Mesenchymal stem cell of adipose (primary cell): ENCODE results near the gene MSI1.

DNA sequence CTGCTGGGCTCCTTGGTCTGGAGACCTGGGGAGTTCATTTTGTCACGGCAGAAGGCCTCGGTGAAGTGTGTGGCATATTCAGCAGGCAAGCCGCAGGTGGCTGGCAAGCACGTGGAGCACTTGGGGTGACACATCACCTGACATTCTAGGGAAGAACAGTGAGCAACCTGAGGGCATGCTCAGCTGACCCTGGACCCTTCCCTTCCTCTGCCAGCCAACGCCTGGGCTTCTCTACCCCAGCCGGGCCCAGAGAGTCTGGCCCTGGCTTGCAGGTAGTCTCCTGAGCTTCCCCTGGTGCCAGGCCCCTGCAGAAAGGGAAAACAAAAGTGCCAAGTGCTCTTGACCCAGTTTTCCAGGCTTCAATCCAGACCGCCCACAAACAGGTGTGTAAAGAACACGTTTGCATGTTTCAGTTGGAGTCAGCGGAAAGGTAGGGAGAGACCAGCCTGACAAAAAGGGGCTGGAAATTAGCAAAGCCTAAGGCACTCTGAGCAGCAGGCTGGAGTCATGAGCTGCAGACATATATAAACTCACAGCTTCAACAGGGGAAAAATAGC is 45.6 kb downstream of the PRKAB1 start:
- CAGE, long polyA plus RNA = no peak

GRCh38 chr12:119718553-119719309 is 50.8 kb downstream of the PRKAB1 start:
- CAGE, long polyA plus RNA = no peak

DNA sequence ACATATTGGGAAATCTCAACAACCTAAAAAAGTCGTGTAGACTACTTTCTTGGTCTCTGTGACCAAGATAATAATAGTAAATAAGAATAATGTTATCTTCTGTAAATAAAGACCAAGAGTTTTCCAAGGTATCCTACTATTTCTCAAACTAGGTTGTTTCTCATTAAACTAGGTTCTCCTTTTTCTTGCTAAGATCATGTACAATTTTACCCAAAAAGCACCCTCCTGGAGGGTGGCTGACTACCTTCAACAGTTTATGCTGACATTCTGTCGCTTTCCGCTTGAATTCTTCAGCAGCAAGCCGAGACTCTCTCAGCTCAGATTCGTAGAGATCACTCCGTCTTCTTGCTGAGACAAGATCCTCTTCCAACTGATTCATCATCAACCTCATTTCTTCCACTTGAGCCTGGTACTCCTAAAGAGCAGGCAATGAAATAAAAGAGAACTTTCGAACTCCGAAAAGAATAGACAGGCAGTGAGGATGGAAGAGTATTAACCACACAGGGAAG is 100.6 kb downstream of the CIT start:
- CAGE, long polyA plus RNA = no peak

GRCh38 chr12:119803183-119803823 is 73.8 kb downstream of the CIT start:
- CAGE, long polyA plus RNA = no peak

DNA sequence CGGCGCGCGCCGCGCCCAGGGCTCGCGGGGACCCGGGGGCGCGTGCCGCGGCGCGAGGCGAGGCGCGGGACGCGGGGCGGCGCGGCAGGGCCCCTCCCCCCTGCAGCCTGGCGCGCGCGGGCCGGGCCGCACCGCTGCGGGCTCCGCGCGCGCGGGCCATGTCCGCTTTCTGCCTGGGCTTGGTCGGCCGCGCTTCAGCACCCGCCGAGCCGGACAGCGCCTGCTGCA is 589 bp downstream of the BICDL1 start:
- CAGE, long polyA plus RNA = no peak

DNA sequence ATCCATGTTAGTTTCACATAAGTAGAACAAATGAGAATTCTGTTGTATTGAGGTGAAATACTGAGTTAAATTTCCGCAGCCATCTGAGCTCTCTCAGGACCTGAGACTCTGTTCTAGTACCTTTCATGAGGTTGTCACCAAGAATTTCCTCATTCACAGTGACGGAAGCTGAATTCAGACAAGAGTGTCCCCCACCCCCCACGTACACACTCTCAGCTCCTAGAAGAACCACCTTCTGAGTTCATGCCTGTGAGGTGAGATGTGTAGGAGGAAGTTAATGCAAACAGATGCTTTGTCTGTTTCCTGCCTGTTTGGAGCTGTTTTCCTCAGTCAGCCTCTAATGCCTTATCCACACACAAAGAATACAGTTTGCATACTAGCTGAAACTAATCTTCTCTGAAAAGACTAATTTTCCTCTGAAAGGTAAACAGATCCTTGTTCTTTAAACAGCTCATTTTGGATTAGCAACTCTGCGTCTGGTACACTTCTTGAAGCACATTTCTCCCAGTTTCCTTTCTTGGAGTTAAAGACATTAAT is 18.3 kb downstream of the BICDL1 start:
- CAGE, long polyA plus RNA = no peak

DNA sequence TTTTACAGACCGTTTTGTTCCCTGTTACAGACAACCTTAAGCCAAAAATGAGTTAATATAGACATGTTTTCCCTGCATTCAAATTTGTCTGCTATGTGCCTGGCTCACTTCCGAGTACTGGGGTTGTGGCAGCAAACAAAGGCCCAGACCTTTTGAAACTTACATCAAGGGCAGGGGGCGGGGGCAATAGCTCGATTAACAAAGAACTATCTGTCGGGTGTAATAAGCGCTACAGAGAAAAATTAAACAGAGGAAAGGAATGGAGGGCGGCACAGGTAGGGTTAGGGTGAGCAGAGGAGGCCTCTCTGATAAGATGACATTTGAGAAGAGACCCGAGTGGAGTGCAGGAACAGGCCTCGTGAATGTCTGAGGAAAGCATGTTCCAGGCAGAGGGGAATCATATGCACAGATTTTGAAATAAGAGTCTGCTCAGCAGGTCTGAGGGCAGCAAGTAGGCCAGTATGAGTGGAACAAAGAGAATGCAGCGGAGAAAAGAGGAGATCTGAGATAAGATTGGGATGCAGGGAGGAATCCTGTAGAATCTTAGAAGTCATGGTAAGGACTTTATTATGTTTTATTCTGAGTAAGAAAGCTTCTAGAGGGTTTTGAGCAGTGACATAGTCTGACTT is 52.4 kb downstream of the BICDL1 start:
- CAGE, long polyA plus RNA = no peak

DNA sequence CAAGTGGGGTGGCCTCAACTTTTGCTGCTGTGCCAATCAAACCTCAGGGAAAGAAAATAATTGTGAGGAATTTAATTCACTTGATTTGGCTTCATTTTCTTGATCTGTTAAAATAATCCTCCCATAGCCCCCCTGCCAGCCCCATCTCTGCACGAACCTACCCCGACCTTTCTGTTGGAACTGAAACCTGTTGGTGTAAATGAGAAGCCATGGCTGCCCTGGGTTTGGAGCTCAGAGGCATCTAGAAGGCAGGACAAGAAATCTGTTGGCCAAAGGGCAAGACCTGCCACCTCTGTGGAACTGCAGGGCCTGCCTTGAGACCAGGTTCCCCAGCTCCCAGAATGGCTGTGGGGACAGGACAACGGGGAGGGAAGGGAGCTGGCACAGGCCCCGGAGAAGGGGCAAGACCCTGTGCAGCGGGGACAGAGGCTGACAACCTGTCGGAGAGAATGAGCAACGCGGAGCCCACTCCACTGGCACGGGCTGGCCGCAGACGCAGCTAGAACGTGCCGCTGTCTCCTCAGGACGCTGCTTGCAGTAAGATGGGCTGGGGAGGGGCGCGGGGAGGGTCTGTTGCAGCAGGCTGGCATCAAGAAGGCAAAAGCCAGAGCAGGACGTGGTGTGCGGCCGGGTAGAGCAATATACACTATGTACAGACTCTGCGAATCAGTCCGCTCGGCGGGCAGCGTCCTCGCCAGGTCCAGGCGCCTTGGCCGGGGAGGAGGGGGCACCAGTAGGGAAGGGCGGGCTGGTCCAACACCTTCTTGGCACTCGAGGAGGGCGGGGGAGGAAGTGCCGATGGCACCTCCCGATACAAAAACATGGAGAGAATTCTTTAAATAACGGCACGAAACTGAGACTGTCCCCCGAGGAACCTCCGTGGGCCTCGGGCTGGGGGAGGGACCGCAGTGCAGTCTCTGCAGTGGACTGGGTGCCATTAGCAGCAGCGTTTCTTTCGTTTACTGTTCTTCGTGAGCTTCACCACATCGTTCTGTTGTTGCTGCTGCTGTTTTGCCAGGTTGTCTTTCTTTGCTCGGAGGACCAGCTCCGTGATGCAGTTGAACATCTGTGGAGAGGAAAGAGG is 19.9 kb downstream of the RAB35 start:
- CAGE, long polyA plus RNA = no peak

DNA sequence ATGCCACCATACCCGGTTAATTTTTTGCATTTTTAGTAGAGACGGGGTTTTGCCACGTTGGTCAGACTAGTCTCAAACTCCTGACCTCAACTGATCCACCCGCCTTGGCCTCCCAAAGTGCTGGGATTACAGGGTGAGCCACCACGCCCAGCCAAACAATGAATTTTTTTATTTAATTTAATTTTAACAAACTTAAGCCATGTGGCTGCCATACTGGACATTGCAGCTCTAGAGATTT is 1.1 kb downstream of the GCN1 start:
- CAGE, long polyA plus RNA = no peak

- CAGE, long polyA plus RNA = no peak
These were observed 2.6 kb upstream of the GCN1 start for GRCh38 chr12:120196787-120197810.

DNA sequence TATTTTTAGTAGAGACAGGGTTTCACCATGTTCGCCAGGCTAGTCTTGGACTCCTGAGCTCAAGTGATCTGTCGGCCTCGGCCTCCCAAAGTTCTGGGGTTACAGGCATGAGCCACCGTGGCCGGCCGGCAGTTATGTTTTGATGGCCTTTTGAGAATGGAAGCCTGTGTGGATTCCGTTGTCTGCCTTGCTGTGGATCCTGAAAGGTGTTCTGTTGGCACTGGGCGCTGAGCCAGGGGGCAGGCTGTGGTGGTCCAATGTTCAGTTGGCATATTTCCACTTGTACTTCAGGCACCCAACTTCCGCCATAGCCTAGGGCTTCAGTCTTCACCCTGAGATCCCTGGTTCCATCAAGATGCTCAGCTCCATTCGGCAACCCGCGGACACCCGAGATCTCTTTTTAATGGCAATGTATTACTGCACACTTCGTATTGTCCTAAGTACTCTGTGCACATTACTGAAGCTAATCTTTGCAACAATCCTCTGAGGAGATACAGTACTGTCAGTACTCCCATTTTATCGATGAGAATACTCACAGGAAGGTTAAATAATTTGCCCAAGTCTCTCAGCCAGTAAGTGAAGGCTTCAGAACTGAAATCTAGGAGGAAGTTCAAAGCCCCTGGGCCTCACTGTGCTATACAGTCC is 6.4 kb upstream of the RPLP0 start:
- CAGE, long polyA plus RNA = no peak

- CAGE, long polyA plus RNA = no peak
These were observed 30.6 kb upstream of the RPLP0 start for GRCh38 chr12:120231133-120232258.

DNA sequence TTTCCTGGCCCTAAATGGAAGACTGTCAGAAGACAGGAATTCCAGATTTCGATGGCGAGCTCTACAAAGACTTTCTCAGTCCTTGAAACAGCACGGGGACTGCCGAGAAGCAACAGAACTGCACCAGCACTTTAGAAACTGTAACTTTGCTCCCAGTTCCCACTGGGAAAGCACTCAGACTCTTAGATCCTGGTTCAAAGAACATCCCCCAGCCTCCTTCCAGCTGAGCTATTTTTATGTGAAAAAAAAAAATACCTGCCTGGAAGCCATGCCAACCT is 1.8 kb downstream of the PXN start:
- CAGE, long polyA plus RNA = no peak

DNA sequence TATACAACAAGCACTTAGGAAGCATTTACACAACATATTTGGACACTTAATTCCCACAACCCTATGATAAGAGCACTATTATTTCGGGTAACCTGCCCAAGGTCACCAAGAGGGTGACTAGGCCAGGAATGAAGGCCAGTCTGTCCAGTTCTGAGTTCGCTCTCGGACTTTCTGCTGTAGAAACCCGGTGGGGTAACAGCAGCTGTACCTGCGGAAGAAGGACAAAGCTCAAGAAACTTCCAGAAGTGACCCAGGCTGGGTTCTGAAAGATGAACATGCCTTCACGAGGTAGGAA is 10.8 kb downstream of the PLA2G1B start:
- CAGE, long polyA plus RNA = no peak

GRCh38 chr12:120368596-120369422 is at the start of gene MSI1:
Gene MSI1 (minus strand): TSS chr12:120369164.
- CAGE, long polyA plus RNA = no peak

DNA sequence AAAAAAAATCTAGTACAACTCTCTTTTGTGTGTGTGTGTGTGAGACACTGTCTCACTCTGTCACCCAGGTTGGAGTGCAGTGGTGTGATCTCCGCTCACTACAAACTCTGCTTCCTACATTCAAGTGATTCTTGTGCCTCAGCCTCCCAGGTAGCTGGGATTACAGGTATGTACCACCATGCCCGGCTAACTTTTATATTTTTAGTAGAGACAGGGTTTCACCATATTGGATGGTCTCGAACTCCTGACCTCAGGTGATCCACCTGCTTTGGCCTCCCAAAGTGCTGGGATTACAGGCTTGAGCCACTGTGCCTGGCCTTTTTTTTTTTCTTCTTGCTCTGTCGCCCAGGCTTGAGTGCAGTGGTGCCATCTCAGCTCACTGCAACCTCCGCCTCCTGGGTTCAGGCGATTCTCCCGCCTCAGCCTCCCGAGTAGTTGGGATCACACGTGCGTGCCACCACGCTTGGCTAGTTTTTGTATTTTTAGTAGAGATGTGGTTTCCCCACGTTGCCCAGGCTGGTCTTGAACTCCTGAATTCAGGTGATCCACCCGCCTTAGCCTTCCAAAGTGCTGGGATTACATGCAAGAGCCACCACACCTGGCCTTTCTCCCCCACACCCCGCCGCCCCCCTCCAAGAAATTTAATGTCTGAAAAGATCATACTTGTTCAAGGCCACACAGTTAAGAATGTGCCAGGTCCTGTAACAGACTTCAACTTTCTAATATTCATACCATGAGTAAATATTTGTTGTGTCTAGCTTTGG is 8.8 kb downstream of the GATC start:
- CAGE, long polyA plus RNA = no peak

DNA sequence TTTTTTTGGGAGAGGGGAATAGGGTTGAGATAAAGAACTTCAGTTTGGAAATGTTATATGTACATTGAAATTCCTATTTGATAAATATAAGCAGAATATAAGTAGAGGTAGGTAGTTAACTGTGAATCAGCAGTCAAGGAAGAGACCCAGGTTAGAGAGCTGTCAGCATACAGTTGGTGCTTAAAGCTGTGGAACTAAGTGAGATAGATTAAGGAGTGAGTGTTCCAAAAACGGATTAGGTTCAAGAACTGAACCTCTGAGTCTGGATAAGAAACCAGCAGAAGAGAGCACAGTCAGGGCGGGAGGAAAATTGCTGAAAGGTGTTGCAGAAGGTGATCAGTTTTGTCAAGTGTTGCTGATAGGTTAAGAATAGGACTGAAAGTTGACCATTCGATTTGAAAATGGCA is 14.0 kb downstream of the RNF10 start:
- CAGE, long polyA plus RNA = no peak

DNA sequence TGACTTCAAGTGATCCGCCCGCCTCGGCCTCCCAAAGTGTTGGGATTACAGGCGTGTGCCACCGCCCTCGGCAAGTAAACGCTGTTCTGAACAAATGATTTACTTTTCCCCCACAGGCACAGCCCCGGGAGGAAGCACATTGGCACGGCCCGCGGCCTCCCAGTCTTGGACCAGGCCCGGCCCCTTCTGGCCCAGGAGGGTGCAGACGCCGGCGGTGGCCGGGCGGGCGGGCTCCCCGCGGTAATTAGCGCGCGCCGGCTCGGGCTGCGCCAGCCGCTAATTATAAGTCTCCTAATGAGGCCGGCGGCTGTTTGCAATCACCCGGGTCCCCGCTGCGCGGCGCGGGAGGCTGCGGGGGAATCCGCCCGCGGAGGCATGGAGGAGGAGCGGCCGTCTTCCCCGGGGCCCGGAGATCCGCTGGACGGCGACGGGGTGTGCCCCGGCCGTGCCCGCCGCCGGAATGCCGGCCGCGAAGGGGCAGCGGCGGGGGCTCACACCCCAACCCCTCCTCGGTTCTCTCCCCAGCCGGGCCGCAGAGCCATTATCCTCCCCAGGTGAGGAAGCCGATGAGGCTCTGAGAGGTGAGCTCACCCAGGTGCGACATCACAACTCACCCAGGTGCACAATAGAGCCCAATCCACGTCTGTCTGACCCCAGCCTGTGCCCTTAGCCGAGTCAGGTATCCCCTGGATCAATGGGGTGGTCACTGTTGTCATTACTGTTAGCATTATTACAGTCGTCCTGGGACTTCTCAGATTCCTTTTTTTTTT is 3.4 kb upstream of the POP5 start:
- CAGE, long polyA plus RNA = no peak

DNA sequence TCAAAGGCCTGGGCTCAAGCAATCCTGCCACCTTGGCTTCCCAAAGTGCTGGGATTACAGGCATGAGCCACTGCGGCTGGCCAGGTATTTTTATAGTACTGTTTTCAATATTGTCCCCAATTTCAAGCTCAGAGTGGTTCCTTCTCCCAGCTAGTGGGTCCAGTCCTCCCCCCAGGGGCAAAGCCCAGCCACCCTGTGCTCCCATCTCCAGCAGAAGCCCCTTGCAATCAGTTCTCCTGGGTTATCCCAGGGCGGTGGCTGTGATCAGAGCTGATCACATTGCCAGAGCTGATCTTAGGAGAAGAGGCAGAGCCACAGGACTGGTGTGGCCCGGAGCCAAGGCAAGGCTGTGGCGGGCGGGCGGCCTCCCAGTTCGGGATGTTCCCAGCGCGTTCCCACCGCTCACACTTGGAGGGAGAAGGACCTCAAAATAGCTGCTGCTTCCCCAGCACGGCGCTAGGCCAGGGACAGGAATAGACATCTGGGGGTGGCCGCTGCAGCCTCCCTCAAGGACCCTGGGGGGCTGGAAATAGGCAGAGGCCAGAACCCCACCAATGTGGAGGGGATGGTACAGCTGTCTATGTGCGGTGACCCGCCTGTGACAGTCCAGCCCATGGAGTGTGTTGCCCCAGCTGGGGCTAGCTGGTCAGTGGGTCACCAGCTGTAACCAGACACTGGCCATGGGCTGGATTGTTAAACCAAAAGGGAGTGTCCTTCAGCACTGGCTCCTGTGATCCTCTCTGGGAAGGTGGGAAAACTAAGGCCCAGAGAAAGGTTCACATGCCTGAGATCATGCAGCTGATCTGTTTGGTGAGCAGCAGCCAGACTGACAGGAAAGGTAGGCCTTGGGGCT is 7.8 kb upstream of the POP5 start:
- CAGE, long polyA plus RNA = no peak

GRCh38 chr12:120641250-120641663 is 831 bp downstream of the CABP1 start:
- CAGE, long polyA plus RNA = no peak